SJCRH30 (cell line): ENCODE measurements around the genes CCSER1, STPG2, ADH6 and ADH1A.

GRCh38 chr4:90127164-90128282 is at the start of gene CCSER1:
TSS of gene CCSER1 (plus strand) at chr4:90127394.
- RAMPAGE, long total RNA = no peak

DNA sequence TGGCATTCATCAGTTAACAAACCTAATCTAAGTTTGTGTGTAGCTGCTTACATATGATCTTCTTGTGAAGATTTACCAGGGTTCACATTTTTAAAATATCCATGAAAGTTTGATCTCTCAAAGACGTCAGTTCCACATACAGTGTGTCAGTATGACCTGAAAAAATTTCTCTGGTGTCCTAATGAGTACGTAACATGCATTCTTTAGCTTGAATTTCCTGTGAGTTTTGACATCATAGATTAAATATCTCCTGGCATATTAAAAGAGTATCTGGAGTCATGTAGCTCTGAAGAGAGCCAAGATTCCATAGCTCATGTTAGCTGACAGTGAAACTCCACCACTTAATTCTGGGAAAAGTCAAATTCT is 43.9 kb upstream of the PDLIM5 start:
- RAMPAGE, long total RNA = no peak

- RAMPAGE, long total RNA = no peak
Measured at GRCh38 chr4:94410444-94411153, 41.1 kb upstream of the PDLIM5 start.

DNA sequence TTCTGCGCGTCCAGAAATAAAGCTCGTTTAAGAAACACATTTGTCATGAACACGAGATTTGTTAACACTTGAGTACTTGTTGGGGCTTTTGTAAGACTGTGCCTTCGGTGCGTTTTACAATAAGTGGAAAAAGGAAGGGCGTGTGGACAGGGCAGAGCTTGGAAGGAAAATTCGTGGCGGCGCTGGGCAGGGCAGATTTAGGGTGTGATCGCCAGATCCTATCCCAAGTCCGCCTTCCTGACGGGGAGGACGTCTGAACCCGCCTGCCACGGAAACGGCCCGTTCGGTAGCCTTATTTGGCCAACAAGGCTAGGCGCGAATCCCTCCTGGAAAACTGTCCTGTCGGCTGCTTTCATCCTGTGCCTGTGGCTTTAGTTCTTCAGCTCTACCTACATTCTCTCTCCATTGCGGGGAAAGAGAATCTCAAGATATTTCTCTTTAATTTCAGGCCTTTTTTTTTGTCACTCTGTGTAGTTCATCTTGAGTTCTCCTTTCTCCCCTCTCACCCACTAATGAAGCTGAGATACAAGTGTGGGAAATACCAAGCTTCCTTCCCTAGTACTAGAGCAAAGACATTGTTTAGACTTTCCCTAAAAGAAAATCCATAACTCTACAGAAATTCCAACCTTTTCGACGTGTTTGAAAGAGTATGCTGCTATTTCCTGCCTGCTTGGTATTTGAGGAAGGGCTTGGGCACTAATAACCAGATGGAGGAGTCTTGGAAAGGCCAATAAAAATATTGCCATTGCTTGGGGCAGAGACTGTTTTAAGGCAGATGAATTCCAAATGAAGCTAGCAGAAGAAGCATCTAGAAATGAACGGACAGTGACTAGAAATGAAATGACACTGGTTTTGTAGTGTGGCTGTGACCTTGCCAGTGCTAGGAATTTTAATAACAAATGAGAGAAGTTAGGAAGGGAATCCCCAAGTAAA is 1.1 kb downstream of the PDLIM5 start:
- RAMPAGE, long total RNA = no peak

- RAMPAGE, long total RNA = no peak
Measured at GRCh38 chr4:94480336-94481219, 28.8 kb downstream of the PDLIM5 start.

- RAMPAGE, long total RNA = no peak
Measured at GRCh38 chr4:94525877-94526305, 74.1 kb downstream of the PDLIM5 start.

GRCh38 chr4:95545413-95546158 is 3.2 kb downstream of the UNC5C start:
- RAMPAGE, long total RNA = no peak

GRCh38 chr4:96598388-96598759 is 758.5 kb downstream of the PDHA2 start:
- RAMPAGE, long total RNA = no peak

GRCh38 chr4:98142754-98143890 is at the start of gene STPG2:
TSS of gene STPG2 (minus strand) at chr4:98143476.
- RAMPAGE, long total RNA = no peak

- RAMPAGE, long total RNA = no peak
Measured at GRCh38 chr4:98468464-98469155, 189.8 kb downstream of the TSPAN5 start.

GRCh38 chr4:98564692-98565540 is 93.5 kb downstream of the TSPAN5 start:
- RAMPAGE, long total RNA = no peak

DNA sequence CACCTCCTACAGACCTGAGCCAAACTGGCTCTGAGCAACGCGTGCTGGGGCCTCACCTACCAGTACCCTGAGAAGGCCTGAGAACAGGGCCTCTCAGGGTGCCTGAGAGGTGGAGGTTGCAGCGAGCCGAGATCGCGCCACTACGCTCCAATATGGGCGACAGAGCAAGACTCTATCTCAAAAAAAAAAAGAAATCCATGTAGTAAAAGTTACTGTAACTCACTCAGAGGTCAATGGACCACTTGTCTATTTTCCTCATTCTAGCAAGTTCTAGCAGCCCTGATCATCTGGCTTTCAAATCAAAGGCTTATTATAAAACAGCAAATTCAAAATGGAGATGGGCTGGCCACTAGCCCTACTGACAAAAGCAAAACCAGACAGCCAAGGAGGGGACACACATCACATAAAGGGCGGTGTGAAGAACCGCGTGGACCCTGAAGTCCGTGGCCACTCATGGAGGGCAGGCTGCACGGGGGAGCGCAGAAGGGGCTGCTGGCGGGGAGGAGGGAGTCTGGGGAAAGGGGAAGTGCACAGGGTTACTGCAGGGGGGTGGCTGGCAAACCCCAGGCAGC is 87.5 kb downstream of the TSPAN5 start:
- RAMPAGE, long total RNA = no peak

- RAMPAGE, long total RNA = no peak
Measured at GRCh38 chr4:98773903-98774291, 115.5 kb upstream of the TSPAN5 start.

DNA sequence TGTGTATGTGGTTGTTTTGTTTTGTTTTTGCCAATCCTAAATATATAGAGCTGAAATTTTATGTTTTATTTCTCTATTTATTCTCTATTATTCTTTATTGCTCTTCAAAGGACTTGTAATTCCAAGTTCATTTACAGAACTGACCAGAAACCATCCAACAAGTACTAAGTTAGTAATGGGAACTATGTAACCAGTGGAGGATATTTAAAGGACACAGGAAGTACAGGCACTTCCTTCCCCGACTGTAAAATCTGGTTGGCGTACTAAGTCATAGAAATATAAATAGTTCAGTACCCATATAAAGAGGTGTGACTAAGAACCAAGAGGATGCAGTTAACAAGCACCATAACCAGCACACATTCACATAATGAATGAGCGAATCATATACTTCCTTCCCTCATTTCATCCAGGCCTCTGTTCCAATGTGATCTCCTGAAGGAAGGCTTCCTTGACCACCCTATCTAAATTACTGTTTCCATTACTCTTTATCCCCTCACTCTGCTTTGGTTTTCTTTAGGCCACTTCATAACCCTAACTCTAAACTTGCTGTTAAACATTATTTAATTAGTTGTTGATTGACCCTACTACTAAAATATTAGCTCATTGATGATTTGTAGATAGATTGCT is 3.7 kb upstream of the EIF4E start:
- RAMPAGE, long total RNA = no peak

GRCh38 chr4:99218867-99219600 is at the start of gene ADH6:
TSS of gene ADH6 (minus strand) at chr4:99219246.
- RAMPAGE, long total RNA = no peak

GRCh38 chr4:99290653-99291128 is at the start of gene ADH1A:
TSS of gene ADH1A (minus strand) at chr4:99290985.
- RAMPAGE, long total RNA = no peak

DNA sequence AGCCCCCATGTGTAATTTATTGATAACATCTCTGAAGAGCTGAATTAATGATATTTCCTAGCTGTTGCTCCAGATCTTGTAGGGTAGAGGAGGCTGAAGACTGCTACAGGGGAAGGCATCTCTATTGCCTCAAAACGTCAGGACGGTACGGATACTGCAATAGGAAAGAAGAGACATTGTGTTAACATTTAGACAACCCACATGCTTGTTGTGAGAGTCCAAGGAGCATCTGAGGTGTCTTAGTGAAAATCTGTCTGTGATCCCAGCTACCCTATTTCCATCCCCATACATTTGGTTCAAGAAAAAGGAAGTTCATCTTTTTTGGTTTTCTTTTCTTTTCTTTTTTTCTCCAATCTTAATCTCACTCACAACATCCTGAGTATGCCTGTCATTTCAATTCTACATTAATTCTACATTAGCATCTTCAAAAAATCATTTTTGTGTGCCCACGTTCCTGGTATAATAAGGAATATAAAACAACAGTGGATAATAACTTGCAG is 13.4 kb downstream of the ADH1B start:
- RAMPAGE, long total RNA = no peak

DNA sequence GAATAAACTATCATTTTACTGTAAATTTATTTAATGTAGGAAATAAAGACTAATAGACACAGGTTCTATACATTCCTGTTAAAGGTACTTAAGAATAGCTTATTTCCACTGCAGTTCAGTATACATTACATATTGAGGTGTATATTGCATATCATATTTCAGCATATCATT is 276 bp downstream of the ADH1B start:
- RAMPAGE, long total RNA = no peak

GRCh38 chr4:99828432-99828752 is 11.8 kb downstream of the DAPP1 start:
- RAMPAGE, long total RNA = no peak

DNA sequence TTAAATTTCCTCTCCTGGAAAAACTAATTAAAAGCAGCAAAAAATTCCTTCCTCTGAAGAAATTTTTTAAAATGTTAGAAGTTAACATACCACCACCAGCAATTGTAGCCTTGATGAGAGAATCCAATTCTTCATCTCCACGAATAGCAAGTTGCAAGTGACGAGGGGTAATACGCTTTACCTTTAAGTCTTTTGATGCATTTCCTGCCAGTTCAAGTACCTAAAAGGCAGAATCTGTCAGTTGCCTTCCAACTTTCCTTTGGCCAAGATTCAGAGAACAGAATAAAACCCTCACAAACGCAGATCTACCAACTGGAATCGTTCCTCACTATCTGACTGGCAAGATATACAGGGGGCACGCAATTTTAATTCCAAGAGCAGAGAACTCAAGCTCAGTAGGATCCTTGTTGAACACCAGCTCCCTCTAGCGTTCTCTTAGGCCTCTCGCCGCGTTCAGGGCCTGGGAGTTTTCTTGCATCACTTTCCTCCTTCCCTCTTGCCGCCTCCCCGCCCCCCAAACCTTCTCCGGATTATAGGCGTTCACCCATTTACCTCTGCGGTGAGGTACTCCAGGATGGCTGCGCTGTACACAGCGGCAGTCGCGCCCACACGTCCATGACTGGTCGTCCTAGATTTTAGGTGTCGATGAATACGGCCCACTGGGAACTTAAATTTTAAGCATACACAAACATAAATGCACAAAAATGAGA is 1.2 kb downstream of the H2AZ1 start:
- RAMPAGE, long total RNA = no peak